ENCODE results near the genes ABHD17C, MESD and RAMAC.

- RRBS = no CpG with 5 or more reads among the region's 9 CpGs
These were observed 32.6 kb downstream of the ZFAND6 start for GRCh38 chr15:80091926-80092585.

GRCh38 chr15:80176490-80176924 is 23.7 kb downstream of the FAH start:
- RRBS = no CpG with 5 or more reads among the region's 7 CpGs

DNA sequence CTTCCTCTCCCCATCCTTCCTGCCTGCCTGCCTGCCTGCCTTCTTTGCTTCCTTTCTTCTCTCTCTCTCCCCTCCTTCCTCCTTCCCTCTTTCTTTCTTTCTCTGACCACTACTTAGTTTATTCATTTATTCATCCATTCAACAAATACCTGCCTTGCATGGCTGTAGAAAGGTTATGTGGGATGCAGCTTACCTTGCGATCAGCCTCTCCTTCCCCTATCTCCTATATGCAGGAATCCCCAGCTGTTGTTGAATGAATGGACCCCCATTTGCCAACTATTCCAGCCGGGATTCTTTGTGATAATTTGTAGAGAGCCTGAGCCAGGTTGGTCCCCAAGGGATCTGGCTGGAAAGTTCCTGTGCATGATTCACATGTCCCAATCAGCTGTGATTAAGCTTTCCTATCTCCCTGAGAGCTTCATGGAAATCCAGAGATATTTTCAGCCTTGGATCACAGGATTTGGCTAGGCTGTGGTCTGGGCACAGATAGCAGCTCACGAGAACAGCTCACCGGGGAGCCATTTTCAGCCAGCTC is 76.6 kb downstream of the ARNT2 start:
- RRBS = no CpG with 5 or more reads among the region's 4 CpGs

GRCh38 chr15:80694764-80695491 is at the start of gene ABHD17C:
Gene ABHD17C, plus strand, starts transcription at chr15:80695310.
- RRBS = 2% methylated on average over 62 of the region's 102 CpGs

GRCh38 chr15:80699281-80699878 is 4.3 kb downstream of the ABHD17C start:
- RRBS = no CpG with 5 or more reads among the region's 7 CpGs

GRCh38 chr15:80984794-80985639 is 4.6 kb downstream of the MESD start:
- RRBS = no CpG with 5 or more reads among the region's 10 CpGs

- RRBS = under 1% methylated on average over 22 of the region's 63 CpGs
These were observed at the start of gene MESD for GRCh38 chr15:80989468-80990357. Gene MESD, minus strand, starts transcription at chr15:80989819.

DNA sequence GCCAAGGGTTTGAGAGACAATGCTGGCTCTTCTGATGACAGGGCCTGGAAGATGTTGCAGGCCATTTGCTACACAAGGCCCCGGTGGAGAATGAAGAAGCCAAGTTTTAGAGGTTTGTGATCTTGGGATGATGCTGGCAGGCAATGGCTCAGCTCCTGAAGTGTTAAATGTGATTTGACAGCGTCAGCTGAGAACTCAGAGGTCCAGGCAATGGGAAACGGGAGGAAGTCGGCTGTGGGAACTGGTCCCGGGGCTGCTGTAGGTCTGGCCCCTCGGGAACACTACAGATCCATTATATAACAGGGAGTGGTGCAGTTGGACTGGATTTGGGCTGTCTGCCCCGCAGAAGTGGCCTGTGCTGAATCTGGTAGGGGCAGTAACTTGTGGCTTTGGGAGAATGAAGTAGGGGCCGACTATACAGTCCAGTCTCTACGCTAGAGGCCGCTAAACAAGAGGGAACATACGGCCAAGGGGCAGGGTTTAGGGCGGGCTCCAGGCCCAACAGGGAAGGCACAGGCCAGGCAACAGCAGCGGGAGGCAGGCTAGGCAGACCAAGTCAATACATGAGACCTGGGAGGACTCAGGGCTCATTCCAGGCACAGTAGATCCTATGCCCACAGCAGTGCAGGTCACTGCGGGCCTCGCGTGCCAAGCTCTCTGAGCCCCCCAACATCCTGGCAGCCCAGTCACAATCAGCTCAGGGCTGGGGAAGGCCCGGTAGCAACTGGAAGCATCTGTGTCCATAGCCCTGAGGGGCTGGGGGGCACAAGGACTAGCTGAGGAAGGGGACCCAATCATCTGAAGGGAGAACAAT is 20.3 kb upstream of the IL16 start:
- RRBS = no CpG with 5 or more reads among the region's 17 CpGs

GRCh38 chr15:81261288-81261751 is 62.6 kb downstream of the STARD5 start:
- RRBS = no CpG with 5 or more reads among the region's 5 CpGs

- RRBS = no CpG with 5 or more reads among the region's 6 CpGs
These were observed 57.6 kb downstream of the STARD5 start for GRCh38 chr15:81266254-81266780.

GRCh38 chr15:81797781-81798073 is 248.1 kb downstream of the MEX3B start:
- RRBS = no CpG with 5 or more reads among the region's 9 CpGs

DNA sequence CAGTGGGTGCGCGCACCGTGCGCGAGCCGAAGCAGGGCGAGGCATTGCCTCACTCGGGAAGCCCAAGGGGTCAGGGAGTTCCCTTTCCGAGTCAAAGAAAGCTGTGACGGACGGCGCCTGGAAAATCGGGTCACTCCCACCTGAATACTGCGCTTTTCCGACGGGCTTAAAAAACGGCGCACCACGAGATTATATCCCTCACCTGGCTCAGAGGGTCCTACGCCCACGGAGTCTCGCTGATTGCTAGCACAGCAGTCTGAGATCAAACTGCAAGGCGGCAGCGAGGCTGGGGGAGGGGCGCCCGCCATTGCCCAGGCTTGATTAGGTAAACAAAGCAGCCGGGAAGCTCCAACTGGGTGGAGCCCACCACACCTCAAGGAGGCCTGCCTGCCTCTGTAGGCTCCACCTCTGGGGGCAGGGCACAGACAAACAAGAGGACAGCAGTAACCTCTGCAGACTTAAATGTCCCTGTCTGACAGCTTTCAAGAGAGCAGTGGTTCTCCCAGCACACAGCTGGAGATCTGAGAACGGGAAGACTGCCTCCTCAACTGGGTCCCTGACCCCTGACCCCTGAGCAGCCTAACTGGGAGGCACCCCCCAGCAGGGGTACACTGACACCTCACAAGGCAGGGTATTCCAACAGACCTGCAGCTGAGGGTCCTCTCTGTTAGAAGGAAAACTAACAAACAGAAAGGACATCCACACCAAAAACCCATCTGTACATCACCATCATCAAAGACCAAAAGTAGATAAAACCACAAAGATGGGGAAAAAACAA is 247.6 kb downstream of the MEX3B start:
- RRBS = no CpG with 5 or more reads among the region's 28 CpGs

DNA sequence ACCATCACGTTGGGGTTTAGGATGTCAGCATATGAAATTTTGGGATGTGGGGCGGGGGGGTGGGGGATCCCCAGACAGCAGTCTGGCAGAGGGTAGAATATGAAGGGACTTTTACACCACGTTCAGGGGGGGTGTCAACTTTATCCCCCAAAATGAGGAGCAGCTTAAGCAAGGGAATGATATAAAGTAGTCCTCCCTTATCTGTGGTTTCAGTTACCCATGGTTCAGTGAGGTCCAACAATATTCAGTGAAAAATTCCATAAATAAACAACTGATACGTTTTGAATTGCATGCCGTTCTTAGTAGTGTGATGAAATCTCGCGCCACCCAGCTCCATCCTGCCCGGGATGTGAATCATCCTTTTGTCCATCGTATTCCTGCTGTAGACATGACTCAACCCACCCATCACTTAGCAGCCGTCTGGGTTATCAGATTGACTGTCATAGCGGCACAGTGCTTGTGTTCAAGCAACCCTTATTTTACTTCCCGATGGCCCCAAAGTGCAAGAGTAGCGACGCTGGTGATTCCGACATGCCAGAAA is 47.8 kb upstream of the MEX3B start:
- RRBS = no CpG with 5 or more reads among the region's 15 CpGs

GRCh38 chr15:82539485-82539729 is 850 bp downstream of the RPS17 start:
- RRBS = no CpG with 5 or more reads among the region's 10 CpGs

DNA sequence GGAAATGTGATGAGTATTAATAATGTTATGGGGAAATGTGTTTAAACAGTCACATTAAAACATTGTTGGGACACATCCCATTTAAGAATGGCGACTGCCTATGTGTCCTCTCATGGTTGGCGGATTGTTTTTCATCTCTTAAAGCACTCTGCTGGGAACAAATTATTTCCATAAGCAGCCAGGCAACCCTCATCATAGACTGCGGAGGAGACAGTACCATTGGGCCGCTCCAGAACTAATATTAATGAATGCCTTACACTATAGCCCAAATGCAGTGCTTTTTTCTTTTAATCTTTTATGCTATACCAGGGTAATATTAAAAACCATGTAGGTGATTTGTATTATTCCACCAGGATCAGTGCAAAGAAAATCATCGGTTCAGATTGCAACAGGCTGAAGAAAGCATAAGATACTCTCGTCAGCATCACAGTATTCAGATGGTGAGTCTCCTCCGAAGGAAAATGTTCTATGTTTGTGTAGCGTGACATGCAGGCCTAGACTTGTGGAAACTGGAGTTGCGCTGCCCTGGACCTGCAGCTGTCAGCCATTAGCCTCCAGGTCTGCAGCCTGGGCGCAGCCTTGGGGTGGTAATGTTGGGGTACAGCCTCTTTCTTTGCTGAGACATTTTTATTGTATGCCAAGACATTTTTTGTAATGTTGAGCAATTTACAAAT is 16.8 kb downstream of the WHAMM start:
- RRBS = no CpG with 5 or more reads among the region's 10 CpGs

GRCh38 chr15:82834063-82834581 is 24.7 kb downstream of the WHAMM start:
- RRBS = no CpG with 5 or more reads among the region's 9 CpGs

DNA sequence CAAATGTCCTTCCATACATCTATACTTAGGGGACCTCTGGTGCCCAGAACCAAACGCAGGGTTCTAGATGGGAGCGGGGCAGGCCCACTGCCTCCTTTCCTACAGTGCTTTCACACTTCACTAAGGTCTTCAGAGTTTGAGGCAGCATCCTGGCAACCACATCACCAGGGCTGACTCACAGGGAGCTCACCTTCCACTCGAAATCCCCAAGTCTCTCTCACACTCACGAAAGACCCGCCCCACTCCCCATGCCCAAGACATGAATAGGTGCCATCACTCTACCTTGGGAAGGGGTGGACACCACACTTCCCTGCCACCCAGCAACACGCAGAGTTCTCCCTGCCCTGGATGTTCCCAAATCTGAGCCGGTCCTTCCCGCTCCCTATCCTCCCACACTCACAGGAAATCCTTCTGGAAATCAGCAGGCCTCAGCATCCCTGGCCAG is 18.9 kb downstream of the HOMER2 start:
- RRBS = no CpG with 5 or more reads among the region's 8 CpGs

- RRBS = 3% methylated on average over 6 of the region's 53 CpGs
These were observed at the start of gene RAMAC for GRCh38 chr15:82985793-82986818. Gene RAMAC, plus strand, starts transcription at chr15:82986210.

- RRBS = no CpG with 5 or more reads among the region's 3 CpGs
These were observed 3.9 kb downstream of the BTBD1 start for GRCh38 chr15:83063034-83063639.

DNA sequence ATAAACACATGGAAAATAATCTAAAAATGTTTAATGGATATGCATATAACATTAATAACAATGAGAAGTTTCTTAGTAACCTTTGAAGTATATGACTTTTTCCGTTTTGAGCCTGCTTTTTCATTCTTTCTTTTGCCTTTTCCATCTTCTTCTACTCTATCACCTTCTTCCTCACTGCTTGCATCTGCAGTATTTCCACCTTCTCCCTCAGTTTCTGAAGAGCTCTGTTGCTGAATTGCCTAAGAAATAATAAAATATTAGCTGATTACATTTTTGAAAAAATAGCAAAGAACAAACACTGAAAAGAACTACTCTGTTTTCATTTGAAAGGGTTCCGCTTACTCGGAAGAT is 49.9 kb downstream of the TM6SF1 start:
- RRBS = no CpG with 5 or more reads among the region's 3 CpGs

Measured in AG04449 (cell line).